ENCODE data around the genes SMIM43 and IL2.

- RRBS, result 2% methylated on average over 30 of the region's 104 CpGs
Measured at GRCh38 chr4:121764191-121765486, at the start of gene SMIM43. SMIM43 (minus strand) TSS chr4:121765164.

DNA sequence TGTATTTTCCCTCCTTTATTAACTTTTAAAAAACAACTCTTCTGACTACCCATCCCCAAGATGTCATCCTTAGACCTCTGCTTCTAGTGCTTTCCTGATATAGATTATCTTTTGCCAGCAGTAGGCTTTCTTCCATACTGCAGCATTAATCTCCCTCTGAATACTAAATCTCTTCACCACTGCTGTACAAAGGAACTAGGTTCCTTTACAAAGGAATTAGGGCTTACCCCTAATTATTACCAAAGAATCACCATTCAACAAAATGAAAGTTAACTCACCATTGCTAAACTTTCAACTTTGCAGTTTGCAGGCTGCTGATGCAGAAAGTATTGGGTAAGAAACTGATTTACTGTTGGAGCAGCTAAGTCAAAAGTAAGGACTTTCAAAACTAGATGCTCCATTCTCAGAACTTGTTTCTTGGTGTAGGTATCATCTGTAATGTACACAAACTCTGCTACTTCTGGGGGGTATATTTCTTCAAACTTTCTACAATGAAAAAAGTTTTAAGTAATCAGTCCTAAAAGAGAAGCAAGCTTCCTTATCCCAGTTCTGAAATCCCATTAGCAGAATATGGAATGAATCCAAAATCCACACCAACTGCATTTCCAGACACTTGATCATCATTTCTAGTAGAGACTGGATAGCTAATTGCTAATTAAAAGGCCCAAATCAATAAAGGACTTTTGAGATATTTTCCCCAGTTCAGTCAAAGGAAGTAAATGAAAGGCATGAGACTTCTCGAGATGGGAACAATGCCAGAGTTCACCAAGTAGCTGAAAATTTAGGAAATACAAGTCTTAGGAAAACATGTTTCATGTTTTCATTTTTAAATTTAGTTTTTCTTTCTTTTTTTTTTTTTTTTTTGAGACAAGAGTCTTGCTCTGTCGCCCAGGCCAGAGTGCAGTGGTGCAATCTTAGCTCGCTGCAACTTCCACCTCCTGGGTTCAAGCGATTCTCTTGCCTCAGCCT lies 4.3 kb downstream of the CCNA2 start:
- RRBS, result no CpG with 5 or more reads among the region's 4 CpGs

- RRBS, result 3% methylated on average over 15 of the region's 48 CpGs
Measured at GRCh38 chr4:121950011-121950735, 1.7 kb downstream of the TRPC3 start.

GRCh38 chr4:122153166-122153447 lies 976 bp downstream of the BLTP1 start:
- RRBS, result no CpG with 5 or more reads among the region's 3 CpGs

DNA sequence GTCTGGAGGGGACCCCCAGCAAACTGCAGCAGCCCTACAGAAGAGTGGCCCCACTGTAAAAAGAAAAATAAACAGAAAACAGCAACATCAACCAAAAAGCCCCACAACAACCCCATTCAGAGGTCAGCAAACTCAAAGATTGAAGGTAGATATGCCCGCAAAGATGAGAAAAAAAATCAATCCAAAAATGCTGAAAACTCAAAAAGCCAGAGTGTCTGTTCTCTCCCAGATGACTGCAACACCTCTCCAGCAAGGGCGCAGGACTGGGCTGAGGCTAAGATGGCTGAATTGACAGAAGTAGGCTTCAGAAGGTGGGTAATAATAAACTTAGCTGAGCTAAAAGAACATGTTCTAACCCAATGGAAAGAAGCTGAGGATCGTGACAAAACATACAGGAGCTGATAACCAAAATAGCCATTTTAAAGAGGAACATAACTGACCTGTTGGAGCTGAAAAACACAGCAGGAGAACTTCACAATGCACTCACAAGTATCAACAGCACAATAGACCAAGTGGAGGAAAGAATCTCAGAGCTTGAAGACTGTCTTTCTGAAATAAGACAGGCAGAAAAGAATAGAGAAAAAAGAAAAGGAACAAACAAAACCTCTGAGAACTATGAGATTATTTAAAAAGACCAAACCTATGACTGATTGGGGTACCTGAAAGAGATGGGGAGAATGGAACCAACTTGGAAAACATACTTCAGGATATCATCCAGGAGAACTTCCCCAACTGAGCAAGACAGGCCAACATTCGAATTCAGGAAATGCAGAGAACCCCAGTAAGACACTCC lies 84.1 kb upstream of the ADAD1 start:
- RRBS, result no CpG with 5 or more reads among the region's 4 CpGs

GRCh38 chr4:122456498-122456909 lies at the start of gene IL2:
IL2 (minus strand) TSS chr4:122456725.
- RRBS, result no CpG with 5 or more reads among the region's 1 CpG

DNA sequence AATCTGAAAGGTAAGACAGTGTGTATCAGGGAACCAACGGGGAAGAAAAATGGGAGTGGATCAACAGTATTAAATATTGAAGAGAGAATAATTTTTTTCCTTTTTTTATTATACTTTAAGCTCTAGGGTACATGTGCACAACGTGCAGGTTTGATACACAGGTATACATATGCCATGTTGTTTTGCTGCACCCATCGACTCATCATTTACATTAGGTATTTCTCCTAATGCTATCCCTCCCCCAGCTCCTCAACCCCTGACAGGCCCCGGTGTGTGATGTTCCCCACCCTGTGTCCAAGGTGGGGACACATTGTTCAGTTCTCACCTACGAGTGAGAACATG lies 60.8 kb downstream of the IL21 start:
- RRBS, result no CpG with 5 or more reads among the region's 5 CpGs

GRCh38 chr4:122673230-122673723 lies 52.4 kb upstream of the IL21 start:
- RRBS, result no CpG with 5 or more reads among the region's 2 CpGs

DNA sequence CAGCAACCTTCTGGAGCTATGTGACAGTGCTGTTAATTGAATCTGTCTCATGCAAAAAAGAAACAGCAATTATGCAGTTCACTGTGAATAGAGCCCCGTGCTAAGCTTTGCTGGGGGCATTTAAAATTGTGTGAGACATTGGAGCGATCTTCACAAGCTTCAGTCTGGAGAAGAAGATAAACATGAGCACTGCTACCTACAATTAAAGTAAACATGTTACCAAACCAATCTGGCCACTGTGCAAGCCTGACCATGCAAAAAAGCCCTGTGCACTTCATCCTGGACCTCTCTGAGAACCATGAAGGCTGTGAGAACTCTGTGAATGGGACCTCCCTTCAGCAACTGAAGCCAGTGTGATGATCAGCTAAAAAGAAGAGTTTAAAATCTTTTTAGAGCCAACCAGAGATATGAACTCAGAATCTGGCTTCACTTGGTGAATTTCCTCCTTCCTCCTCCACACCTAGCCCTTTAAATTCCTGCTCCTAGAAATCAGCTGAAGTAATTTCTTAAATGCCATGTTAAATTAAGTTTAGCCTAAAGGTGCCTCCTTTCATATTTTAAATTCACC lies 42.8 kb upstream of the FGF2 start:
- RRBS, result no CpG with 5 or more reads among the region's 2 CpGs

DNA sequence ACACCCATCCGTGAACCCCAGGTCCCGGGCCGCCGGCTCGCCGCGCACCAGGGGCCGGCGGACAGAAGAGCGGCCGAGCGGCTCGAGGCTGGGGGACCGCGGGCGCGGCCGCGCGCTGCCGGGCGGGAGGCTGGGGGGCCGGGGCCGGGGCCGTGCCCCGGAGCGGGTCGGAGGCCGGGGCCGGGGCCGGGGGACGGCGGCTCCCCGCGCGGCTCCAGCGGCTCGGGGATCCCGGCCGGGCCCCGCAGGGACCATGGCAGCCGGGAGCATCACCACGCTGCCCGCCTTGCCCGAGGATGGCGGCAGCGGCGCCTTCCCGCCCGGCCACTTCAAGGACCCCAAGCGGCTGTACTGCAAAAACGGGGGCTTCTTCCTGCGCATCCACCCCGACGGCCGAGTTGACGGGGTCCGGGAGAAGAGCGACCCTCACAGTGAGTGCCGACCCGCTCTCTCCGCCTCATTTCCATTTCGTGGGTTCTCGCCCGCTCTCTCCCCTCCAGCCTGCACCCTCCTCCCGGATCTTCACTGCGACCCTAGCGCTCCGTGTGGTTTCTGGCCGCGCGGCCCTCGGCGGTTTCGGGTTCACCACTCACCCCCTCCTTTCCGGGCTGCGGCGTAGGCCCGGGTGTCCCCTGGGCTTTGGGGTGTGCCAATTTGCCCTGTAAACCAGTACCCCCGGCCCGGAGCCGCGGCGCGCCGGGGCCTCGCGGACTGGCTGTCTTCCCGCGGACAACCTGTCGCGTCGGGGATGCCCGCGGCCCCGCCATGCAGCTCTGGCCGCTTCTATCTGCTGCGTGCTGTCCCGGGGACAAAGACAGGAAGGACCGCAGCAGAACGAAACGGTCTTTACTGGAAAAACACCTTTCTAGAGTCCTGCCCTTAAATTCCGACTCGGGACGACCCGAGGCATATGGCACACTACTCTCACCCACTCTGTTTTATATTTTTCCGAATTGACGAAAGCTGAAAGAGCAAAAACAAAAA lies 583 bp downstream of the FGF2 start:
- RRBS, result 2% methylated on average over 61 of the region's 108 CpGs

DNA sequence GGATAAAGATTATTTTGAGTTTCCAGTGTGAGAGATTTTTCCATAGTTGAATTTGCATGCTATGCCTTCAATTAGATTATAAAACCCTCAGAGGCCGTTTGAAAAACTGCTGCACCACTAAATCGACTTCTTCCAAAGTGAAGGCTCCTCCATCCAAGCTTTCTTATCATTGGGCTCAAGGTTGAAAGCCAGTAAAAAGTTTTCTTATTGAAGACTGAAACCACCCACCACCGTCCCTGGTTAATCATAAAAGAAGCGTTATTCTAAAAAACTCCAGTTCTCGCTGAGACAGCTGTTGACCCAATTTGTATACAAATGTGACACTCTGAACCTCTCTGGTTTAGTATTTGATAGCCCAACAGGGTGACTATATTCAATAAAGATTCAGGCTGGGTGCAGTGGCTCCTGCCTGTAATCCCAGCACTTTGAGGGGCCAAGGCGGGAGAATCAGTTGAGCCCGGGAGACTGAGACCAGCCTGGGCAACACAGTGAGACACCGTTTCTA lies 1.4 kb downstream of the NUDT6 start:
- RRBS, result no CpG with 5 or more reads among the region's 8 CpGs

- RRBS, result no CpG with 5 or more reads among the region's 3 CpGs
Measured at GRCh38 chr4:123113128-123113557, 190.3 kb downstream of the SPATA5 start.

GRCh38 chr4:123401269-123402447 lies 5.1 kb downstream of the SPRY1 start:
- RRBS, result no CpG with 5 or more reads among the region's 12 CpGs

- RRBS, result no CpG with 5 or more reads among the region's 11 CpGs
Measured at GRCh38 chr4:123477626-123478522, 81.3 kb downstream of the SPRY1 start.

- RRBS, result no CpG with 5 or more reads among the region's 1 CpG
Measured at GRCh38 chr4:124027527-124028015, 631.0 kb downstream of the SPRY1 start.

GRCh38 chr4:124083760-124084231 lies 628.7 kb downstream of the ANKRD50 start:
- RRBS, result no CpG with 5 or more reads among the region's 5 CpGs

DNA sequence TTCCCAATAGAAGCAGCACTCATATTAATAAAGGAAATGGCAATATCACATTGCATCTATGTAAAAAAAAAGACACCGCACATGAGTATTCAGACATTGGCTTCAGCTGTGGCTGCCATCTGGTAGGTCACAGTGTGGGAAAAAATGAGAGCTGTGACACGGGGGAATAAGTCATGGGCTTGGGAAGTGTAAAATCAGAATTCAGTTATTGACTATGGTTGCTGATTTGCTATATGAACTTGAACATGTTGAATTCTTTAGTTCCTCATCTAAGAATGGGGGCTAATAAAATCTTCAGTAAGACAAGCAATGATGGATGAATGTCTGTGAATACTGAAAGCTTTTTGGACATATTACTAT lies 221.2 kb downstream of the ANKRD50 start:
- RRBS, result no CpG with 5 or more reads among the region's 2 CpGs

- RRBS, result no CpG with 5 or more reads among the region's 3 CpGs
Measured at GRCh38 chr4:124686333-124686590, 26.3 kb downstream of the ANKRD50 start.

- RRBS, result no CpG with 5 or more reads among the region's 5 CpGs
Measured at GRCh38 chr4:126255596-126255937, 940.8 kb downstream of the FAT4 start.

- RRBS, result no CpG with 5 or more reads among the region's 1 CpG
Measured at GRCh38 chr4:126901235-126901623, 731.5 kb upstream of the INTU start.